Epithelial cell of prostate (primary cell): ENCODE data around the gene CHDH.

GRCh38 chr3:53045753-53045892 is 250 bp downstream of the SFMBT1 start:
- RRBS = under 1% methylated on average over 9 of the region's 23 CpGs

- RRBS = no CpG with 5 or more reads among the region's 8 CpGs
Measured at GRCh38 chr3:53159315-53160444, 1.3 kb upstream of the PRKCD start.

- RRBS = no CpG with 5 or more reads among the region's 16 CpGs
Measured at GRCh38 chr3:53170129-53171016, 9.4 kb downstream of the PRKCD start.

- RRBS = 88% methylated on average over 4 of the region's 38 CpGs
Measured at GRCh38 chr3:53182627-53184014, 22.1 kb downstream of the PRKCD start.

DNA sequence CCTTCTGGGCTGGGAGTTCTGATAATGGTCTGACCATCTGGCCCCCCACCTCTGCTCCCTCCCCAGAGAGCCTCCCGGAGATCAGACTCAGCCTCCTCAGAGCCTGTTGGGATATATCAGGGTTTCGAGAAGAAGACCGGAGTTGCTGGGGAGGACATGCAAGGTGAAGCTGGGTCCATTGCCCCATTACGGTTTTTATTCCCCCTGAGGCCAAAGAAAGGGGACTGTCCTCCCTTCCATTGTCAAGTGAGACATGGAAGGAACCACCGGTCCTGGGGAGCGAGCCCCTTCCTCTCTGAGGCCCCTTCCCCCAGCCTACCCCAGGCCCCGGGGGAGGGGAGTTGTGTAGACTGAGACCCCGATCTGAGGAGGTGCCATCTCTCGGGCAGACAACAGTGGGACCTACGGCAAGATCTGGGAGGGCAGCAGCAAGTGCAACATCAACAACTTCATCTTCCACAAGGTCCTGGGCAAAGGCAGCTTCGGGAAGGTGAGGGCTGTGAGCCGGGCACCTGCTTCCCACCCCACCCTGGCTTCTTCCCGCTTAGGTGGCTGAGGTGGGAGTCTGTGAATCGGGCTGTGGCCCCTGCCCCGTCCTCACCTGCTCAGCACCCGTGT is 24.6 kb downstream of the PRKCD start:
- RRBS = 96% methylated on average over 3 of the region's 16 CpGs

DNA sequence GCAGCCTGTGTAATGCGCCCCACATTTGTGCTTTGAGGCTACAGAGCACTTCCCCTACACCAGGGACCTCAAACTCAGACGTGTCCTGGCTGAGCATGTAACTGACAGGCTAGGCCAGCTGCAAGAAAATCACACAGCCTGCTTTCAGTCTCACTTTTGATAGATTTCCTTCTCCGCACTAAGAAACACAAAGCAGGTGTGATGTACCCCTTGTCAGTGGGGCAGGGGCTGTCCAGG is 29.7 kb downstream of the PRKCD start:
- RRBS = no CpG with 5 or more reads among the region's 3 CpGs

DNA sequence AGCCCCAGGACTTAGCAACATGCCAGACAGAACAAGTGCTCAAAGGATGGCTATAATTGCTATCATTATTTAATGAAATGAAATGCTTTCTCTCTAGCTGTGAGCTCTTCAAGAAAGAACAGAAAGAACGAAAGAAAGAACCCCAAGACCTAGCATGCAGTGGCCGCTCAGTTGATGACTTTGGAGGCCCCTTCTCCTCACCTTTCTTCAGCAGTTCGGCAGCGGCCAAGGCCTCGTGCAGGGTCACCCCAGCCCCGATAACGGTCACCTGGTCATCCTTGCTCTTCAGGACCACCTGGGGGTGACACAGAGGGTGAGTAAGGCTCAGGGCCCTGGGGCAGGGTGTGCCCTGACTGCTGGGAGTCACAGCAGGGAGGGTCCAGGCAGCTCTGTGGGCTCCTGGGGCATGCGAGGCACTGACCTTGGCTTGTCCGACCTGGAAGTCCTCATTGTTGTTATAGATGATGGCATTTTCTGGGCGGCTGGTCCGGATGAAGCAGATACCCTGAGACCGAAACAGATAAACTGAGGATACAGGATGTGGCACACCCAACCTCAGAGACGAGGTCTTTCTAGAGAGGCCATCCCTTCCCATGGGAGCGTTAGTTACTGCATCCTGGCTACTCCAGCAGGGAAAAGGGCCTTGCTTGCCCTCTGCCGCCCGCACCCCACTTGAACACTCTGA is 27.8 kb downstream of the TKT start:
- RRBS = no CpG with 5 or more reads among the region's 16 CpGs

DNA sequence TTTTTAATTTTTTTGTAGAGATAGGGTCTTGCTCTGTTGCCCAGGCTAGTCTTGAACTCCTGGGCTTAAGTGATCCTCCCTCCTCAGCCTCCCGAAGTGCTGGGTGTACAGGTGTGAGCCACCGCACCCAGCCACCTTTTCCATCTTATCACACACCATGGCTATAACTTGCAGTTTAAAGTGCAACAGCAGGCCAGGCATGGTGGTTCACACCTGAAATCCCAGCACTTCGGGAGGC is 25.7 kb upstream of the TKT start:
- RRBS = no CpG with 5 or more reads among the region's 3 CpGs

DNA sequence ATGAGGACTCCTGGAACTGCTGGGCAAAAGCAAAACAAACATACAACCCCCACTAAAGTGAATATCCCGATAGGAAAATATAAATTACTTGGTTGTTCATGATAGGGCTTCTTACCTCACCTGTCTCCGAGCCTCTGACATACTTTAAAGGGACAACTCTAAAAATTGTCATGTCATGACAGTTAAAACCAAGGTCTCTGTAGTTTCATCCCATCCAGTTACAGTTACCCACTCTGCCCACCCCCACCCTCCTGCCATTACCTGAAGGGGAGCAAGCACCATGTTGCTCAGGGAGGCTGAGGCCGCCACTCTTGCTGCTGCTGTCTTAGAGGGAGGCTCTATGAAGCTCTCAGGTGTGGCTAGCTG is 36.0 kb upstream of the TKT start:
- RRBS = no CpG with 5 or more reads among the region's 3 CpGs

- RRBS = no CpG with 5 or more reads among the region's 17 CpGs
Measured at GRCh38 chr3:53346188-53346957, 970 bp downstream of the DCP1A start.

GRCh38 chr3:53494879-53495481 is 569 bp downstream of the CACNA1D start:
- RRBS = no CpG with 5 or more reads among the region's 31 CpGs

GRCh38 chr3:53845858-53846663 is at the start of gene CHDH:
TSS of gene CHDH (minus strand) at chr3:53846419.
- RRBS = 2% methylated on average over 25 of the region's 113 CpGs

GRCh38 chr3:53848072-53848484 is 1.7 kb downstream of the IL17RB start:
- RRBS = no CpG with 5 or more reads among the region's 6 CpGs

DNA sequence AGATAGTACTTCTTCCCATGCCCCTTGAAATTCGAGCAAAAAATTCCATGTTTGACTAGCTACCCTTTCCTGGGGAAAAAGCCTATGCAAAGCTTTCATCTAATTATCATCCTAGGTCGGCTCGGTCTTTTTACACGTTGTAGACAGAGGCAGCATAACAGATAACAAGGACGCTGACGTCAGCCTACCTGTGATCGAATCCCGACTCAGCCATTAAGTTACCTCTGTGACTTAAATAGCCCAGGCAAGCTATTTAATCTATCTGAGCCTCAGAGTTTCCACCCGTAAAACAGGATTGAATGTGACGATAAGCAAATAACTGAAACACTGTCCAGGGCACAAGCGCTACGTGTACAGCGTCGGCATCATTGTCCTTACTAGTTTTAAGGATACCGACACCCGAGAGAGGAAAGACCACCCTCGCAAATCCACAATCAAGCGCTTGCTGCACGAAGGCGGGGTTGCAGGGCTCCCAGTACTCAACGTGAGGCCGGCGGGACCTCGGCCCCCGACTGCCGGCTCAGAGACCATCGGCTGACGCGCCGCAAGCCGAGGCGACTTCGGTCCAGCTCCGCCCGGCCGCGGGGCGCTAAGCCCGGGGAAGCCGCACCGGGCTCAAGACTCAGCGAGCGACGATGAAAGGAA is 468 bp downstream of the SELENOK start:
- RRBS = 2% methylated on average over 14 of the region's 44 CpGs

DNA sequence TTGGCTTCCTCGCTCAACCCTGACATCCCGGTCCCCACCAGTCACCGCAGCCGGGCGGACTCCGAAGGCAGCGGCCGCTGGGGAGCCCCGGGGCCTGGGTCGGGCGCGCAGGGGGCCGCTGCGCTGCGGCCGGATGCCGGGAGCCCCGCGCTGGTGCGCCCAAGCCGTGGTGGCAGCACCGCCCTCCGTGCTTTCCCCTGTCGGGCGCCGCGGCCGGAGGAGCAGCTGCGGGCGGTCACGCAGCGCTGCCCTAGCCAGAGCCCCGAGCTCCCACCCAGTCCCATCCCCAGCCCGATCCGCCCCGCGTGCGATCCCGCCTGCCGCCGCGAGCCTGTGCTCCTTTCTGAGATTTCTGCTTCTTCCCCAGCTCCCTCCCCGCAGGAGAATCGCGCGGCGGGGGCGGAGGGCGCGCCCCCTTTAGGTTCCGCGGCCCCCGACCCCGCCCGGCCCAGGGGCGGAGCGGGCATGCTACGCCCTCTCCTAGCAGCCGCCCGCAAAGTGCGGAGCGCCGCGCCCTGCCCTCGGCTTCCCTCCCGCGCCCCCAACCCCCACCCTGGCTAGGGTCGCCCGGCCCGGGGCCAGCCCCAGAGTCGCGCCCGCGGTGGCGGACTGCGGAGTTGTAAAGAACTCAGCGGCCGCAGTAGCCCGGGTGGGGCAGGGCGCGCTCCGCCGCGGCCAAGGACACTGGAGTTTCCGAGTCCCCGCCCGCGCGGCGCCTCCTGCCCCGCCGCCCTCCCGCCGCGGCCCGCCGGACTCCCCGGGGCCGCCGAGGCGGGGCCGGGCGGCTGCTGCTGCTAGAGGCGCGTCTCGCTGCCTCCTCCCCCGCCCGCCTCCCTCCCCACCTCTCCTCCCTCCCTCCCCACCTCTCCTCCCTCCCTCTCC is 468 bp upstream of the CACNA2D3 start:
- RRBS = 1% methylated on average over 43 of the region's 108 CpGs

- RRBS = no CpG with 5 or more reads among the region's 26 CpGs
Measured at GRCh38 chr3:54122900-54123282, 539 bp downstream of the CACNA2D3 start.

DNA sequence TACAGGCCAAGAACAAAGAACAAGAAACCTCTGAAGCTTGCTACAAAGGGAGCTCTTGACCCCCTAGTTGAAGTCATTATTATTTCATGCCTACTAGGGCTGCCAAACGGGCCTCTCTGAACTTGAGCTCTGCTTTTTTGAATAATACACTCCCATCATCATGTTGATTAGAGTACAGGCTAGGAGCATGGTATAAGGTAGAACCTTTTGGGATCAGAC is 238.3 kb upstream of the LRTM1 start:
- RRBS = no CpG with 5 or more reads among the region's 1 CpG

- RRBS = no CpG with 5 or more reads among the region's 9 CpGs
Measured at GRCh38 chr3:55624034-55624839, 137.1 kb upstream of the WNT5A start.

- RRBS = no CpG with 5 or more reads among the region's 5 CpGs
Measured at GRCh38 chr3:55666807-55667258, 179.7 kb upstream of the WNT5A start.

GRCh38 chr3:56692482-56692977 is 9.5 kb upstream of the TASOR start:
- RRBS = no CpG with 5 or more reads among the region's 14 CpGs